Left lobe of liver (tissue), 1 donor: ENCODE measurements around the genes PJA2, TMEM232 and WDR36.

- PRO-cap, result no peak
Observed at GRCh38 chr5:107387870-107388916, 282.5 kb downstream of the EFNA5 start.

DNA sequence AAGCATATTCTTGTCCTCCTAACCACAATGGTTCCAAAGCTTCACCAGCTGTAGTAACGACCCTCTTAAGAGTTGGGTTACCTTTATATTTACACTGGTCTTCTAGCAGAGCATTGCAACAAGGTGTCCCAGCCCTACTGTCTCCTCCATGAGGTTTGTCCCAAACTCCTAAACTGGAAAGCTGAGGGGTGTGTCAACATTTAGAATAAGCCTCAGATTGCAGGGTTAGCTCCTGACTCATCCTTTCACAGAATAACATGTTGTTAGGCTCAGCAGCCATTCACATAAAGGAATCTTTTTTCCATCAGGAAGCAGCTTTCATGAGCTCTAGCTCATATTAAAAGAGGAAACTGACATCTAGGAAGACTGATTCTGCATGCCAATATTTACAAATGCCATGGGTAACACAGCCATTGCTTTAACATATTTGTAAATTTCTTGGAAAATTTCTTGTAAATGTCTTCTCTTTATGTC lies 238.7 kb downstream of the EFNA5 start:
- PRO-cap, result no peak

GRCh38 chr5:107570734-107571936 lies 99.6 kb downstream of the EFNA5 start:
- PRO-cap, result no peak

GRCh38 chr5:107861053-107861820 lies 190.5 kb upstream of the EFNA5 start:
- PRO-cap, result no peak

DNA sequence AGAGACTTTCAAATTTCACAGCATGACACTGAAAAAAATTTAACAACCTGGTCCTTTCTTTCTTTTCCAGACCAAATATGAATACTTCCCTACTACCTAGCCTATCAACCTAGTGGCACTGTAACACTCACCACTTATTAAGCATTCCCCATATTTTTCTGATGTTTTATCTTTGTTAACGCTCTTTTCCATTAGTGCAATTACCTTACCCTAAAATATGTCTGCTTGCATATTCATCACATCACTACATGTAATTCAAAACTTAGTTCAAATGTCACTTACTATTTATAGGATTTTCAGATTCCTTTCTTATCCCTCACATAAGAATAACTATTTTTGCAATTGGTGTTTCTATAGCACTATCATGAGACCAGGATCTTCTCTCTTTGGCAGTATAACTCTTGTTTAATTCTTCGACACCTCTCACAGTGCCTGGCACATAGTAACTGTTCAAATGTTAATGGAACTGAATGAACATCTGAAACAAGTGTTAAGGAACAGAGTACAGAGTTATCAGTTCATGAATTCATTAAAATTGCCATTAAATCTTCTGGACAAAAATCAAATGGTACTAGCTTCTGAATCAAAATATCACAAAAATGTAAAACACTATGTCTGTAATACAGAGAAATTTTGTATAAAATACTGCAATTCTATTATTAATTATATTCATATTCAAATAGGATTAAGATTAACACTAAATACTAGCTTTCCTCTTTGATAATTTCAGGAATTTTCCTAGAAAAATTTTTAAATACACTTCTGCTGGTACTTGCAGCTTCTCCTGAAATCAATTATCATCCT lies 40.1 kb downstream of the FBXL17 start:
- PRO-cap, result no peak

GRCh38 chr5:108364704-108365170 lies 17.2 kb downstream of the FBXL17 start:
- PRO-cap, result no peak

DNA sequence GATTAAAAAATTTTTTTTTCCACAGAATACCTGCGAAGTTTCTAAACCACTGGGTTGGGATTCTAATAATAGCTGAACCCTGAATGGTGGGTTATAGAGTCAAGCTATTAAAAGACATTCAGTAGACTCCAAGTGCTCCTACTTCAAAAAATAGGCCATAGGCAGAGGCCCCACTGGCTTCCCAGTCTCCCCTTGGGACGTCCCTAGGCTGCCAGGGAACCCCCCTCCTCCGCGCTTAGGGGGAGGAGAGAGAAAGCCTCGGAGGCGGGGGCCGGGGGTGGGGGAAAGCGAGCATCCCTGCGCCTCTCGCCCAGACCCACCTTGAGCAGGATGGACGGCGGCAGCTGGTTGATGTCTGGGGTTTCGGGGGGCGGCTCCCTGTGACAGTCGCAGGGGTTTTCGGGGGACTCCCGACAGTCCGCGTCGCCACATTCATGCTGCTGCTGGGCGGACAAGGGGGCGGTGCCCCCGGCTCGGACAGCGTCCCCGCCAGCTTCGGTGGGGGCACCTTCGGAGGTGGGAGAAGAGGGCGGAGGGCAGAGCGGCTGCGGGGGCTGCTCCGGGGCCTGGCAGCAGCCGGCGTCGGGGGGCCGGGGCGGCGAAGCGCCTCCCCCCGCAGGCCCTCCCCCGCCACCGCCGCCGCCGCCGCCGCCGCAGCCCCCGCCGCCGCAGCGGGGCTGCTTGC lies 1.4 kb downstream of the FBXL17 start:
- PRO-cap, result unidirectional peak, plus-strand start at position 313 of the sequence; bidirectional peak, plus-strand start outside the sequence, minus-strand start at position 652 of the sequence

GRCh38 chr5:109090256-109091030 lies 319.3 kb downstream of the PJA2 start:
- PRO-cap, result no peak

DNA sequence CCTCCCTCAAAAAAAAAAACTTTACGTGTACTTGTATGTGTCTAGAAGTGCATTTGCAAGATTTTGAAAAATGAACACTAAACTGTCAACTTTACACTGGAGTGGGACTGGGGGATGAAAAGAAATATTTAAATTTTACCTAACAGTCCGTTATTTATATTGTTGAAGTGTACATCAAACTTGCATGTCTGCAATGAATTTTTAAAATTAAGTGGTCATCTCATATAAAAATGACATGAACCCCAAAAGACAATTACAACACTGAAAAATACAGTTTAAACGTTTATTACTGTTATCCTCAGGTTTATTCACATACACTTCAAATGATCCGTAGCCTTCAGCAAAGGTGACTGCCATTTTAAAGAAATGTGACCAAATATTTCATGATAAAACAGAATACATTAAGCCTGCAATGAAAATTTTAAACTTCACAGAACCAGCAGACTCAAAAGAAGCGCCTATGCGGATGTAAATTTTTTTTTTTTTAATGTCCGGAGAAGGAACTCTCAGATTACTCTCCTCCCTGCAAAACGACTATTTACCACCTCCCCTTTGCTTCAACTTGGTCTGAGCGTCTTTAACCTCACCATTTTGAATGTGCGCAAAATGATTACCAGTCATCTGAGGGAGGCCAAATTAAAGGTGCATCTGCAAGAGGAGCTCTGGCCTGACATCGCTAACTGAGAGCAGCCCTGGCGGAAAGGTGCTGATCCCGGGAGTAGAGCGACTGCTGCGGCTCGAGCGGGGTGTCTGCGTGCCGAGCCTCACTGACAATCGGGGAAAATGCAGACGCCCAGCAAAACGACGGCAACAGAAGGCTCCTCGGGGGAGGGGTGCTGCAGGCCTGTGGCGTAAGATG lies 1.0 kb downstream of the PJA2 start:
- PRO-cap, result bidirectional peak, plus-strand start outside the sequence, minus-strand start at position 785 of the sequence

GRCh38 chr5:109409389-109410131 lies at the start of gene PJA2:
Gene PJA2 (minus strand): TSS chr5:109409974.
- PRO-cap, result bidirectional peak, plus-strand start at chr5:109409461, minus-strand start at chr5:109409314; bidirectional peak, plus-strand start at chr5:109410215, minus-strand start at chr5:109409911

DNA sequence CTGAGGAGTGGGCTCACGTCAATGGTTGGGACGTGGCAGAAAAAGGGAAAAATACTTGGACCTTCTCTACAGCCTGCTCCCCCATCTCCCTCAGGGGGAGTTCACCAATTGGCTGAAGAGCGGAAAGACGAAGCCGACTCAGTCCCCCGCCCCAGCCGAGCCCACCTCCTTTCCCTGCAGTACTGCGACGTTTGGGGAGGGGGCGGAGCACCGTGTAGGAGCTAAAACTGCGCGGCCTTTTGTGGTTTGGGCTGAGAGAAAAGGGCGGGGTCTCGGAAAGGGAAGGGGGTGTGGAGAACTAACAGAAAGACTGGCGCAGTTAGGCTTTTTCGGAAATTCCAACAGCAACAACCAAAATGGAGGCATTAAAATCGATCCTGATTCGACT lies 352 bp upstream of the PJA2 start:
- PRO-cap, result bidirectional peak, plus-strand start at position 84 of the sequence, minus-strand start outside the sequence; bidirectional peak, plus-strand start at position 254 of the sequence, minus-strand start at position 163 of the sequence

DNA sequence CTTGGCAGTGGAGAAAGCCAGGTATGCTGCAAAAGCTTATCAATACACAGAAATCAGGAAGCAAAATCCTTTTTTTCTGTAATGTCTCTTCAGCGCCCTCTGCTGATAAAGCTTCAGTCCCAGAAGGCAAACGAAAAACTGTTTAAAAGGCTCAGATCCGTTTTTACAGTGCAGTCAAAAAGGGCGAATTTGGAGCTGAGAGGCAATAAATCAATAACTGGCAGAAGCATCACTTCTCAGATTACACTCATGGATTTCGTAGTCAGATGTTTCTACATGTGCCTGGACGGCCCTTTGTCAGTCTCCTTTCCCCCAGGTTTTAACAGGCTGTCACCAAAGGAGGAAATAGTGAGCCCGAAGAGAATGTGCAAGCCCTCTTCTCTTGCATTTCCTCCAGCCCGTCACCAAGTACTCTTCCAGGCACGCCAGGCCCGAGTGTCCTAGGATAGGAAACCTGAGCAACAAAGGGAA lies 1.0 kb upstream of the MAN2A1 start:
- PRO-cap, result unidirectional peak, plus-strand start at position 173 of the sequence; unidirectional peak, plus-strand start at position 348 of the sequence

- PRO-cap, result no peak
Observed at GRCh38 chr5:109796927-109797819, 107.4 kb downstream of the MAN2A1 start.

DNA sequence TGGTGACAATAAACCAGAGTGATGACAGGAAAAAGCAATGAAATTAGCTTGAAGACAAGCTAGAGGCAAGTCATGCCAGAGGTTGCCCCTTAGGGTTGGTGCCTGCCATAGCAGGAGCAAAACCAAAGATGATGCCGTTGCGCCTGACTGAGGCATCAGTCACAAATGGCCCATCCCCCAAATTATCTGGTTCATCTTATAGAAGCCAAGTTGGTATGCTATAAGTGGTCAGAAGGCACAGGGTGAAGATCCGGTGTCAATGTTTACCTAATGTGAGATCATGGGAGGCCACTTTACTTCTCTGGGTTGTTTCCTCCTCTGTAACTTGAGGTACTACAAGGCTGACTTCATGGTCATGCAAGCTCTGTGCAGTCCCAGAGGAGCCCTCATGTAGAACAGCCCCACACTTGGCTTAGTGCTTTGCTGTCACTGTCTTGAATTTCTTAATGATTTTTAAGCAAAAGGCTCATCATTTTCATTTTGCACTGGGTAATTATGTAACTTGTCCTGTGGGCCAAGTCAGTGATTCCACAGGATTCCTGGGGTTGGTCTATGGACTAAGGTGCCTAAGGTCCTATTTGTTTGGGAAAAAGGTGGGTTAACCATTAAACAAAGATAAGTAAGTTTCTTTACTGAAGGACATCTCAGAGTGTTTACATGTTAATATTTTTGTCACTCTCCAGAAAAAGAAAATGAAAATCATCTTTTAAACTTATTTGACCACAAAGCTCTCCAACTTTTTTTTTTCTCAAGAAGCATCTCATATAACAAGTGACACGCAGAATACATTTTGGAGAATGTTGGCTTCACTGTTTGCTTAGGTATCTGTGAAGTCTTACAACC lies 211.5 kb downstream of the MAN2A1 start:
- PRO-cap, result bidirectional peak, plus-strand start at position 629 of the sequence, minus-strand start at position 448 of the sequence

- PRO-cap, result bidirectional peak, plus-strand start at chr5:109992504, minus-strand start at chr5:109992400
Observed at GRCh38 chr5:109992213-109992573, 302.5 kb downstream of the MAN2A1 start.

GRCh38 chr5:110054360-110054741 lies 364.6 kb downstream of the MAN2A1 start:
- PRO-cap, result no peak

DNA sequence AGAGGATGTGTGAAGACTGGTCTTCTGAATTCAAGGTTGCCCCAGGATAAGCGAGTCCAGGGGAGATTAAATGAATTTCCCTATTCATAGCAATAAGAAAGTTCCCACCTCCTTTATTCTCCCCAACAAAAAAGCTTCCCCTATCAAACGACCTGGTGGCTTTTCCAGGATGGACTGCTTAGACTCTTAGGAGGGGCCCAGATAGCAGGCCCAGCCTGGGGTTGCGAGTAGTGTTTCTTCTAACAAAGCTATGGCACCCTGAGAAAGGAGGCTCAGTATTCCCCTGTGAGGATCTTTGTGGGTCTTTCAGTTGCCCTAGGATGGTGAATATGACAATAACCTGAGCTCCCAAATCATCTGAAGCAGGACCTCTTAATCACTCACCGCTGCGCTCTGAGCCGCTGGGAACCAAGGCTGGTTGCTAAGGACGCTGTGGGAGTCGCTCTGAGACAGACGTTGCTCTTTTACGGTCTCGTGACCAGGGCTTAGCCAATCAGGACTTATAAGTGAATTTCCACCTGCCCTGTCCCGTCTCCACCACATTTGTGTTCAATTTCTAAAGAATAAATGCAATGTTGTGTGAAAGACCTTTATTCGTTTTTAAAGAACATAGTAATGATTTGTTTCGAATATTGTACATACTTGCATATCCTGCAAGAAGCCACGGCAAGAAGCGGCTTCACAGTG lies at the start of gene TMEM232:
TSS of gene TMEM232 (minus strand) at position 429 of the 687 bp plus-strand sequence.
- PRO-cap, result no peak

- PRO-cap, result unidirectional peak, plus-strand start at chr5:111092348
Observed at GRCh38 chr5:111091935-111092985, at the start of gene WDR36. Gene WDR36 (plus strand): TSS chr5:111092348.

GRCh38 chr5:111127208-111128376 lies 35.4 kb downstream of the WDR36 start:
- PRO-cap, result no peak

GRCh38 chr5:111227135-111227615 lies 3.0 kb downstream of the CAMK4 start:
- PRO-cap, result no peak